ENCODE results near the genes MEIOC, CCDC43 and GJC1.

DNA sequence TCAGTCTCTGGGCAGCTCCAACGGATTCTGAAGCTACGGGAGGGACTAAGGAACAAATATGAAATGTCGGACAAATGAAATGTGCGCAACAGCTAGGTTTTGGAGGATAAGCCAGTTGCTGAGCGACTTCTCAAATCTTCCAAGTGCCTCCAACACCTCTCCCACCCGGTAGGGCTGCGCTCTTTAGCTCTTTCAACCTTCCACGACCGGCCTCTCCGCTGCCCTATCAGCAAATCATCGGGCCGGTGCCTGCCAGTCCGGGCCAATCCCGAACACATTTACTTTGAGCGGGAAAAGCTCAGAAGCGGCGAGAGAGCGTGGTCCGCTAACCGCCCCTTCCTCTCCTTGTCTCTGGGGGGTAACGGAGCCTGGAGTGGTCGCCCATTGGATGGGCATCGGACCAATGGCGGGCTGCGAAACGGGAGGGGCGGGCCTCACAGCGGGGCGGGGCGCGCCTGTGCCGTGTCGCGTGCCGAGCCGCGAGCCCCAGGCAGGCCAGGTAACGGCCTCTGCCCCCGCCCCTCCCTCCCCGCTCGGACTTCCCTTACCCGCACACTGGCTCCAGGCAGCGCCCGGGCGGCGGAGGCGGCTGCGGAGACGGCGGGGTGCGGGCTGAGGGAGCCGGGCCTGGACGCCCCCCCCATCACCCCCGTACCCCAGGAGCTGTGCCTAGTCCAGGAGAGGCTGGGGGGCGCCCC lies at the start of gene MEIOC:
Gene MEIOC (plus strand): TSS at position 553 of the 698 bp plus-strand sequence.
- RRBS: 16% methylated on average over 15 of the region's 55 CpGs

GRCh38 chr17:44689230-44690431 lies at the start of gene CCDC43:
CCDC43 (minus strand) TSS chr17:44689776.
- RRBS: no CpG with 5 or more reads among the region's 62 CpGs

DNA sequence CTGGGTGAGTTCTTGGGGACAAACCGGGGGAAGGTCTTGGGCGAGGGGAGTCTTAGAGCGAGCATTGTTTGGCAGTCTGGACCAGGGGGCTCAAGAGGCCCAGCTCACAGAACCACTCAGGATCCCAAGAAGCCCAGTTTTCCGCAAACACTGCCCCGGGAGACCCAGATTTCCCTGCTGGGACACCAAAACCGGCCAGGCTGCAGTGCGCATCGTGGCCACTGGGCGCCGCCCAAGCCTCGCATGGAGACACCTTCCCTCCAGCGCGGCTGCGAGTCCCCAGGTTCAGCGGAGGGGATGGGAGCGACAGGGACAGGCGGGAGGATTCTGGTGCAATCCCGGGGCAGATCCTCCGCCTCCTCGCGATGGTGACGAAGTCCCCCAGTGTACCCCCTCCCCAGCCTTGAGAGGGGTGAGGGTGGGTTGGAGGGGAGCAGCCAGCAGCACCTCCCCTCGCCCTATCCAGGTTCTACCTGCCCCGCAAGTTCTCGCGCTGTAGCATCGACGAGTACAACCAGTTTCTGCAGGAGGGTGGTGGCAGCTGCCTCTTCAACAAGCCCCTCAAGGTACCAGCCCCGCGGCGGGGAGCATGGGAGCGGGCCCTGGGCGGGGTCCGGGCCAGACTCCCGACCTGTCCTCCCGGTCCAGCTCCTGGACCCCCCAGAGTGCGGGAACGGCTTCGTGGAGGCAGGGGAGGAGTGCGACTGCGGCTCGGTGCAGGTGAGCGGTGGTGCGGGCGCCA lies 16.1 kb downstream of the ADAM11 start:
- RRBS: no CpG with 5 or more reads among the region's 45 CpGs

DNA sequence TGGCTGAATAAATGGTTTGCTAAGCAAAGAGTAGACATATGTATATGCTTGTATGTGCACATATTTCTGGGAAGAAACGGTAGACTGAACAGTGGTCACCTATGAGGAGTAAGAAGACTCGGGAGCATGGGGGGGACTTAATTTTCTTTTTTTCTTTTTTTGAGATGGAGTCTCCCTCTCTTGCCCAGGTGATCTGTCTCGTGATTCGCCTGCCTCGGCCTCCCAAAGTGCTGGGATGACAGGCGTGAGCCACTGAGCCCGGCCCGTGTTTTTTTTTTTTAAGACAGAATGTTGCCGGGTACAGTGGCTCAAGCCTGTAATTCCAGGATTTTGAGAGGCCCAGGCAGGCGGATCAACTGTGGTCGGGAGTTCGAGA lies 34.2 kb downstream of the ADAM11 start:
- RRBS: no CpG with 5 or more reads among the region's 12 CpGs

GRCh38 chr17:44829363-44830340 lies at the start of gene GJC1:
GJC1 (minus strand) TSS chr17:44830287.
- RRBS: 2% methylated on average over 29 of the region's 126 CpGs

DNA sequence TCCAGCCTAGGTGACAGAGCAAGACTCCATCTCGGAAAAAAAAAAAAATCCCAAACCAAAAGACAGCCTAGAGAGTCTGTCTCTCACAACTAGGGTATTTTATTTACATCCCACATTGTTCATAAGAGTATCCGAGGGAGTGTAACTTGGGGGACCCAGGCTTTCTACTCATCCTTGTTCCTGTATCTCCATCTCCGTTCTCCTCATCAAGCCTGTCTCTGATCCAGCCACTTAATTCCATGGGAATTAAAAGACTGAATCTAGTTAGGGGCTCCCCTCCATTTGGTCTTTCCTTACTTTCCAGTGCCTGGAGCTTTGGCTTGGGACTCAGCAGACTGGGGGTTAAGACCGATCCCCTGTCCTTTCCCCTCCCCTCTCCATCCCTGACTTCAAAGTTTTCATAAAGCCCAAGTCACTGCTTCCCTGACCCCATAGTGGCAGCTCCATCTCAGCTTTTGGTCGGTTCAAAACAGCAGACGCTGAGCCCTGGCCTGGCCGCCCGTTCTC lies 1.7 kb upstream of the HIGD1B start:
- RRBS: no CpG with 5 or more reads among the region's 8 CpGs

DNA sequence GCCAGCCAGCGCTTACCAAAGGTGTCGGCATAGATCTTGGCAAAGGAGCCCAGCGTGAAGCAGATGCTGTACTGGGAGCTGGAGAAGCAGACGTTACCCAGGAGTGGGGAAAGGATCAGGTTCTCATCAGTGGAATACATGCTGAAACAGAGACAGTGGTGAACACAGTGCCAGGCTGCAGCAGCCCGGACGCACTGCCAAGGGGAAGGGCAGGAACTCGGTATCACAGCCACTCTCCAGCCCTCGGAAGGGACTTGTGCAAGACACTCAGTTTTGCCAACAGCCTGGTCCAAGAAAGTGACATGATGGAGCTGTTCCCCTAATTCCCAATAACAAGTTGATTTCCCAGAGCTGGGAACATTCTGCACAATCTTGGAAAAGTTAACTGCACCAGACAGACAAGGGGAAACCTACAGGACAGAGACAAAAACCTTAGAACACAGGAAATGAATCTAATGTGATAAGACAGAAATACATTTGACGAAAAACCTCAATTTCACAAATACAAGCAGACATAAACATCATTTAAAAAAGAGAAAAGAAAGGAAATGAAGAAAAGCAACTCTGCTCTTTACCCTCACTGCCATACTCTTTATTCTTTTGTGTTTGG lies 24.9 kb downstream of the HIGD1B start:
- RRBS: no CpG with 5 or more reads among the region's 9 CpGs

DNA sequence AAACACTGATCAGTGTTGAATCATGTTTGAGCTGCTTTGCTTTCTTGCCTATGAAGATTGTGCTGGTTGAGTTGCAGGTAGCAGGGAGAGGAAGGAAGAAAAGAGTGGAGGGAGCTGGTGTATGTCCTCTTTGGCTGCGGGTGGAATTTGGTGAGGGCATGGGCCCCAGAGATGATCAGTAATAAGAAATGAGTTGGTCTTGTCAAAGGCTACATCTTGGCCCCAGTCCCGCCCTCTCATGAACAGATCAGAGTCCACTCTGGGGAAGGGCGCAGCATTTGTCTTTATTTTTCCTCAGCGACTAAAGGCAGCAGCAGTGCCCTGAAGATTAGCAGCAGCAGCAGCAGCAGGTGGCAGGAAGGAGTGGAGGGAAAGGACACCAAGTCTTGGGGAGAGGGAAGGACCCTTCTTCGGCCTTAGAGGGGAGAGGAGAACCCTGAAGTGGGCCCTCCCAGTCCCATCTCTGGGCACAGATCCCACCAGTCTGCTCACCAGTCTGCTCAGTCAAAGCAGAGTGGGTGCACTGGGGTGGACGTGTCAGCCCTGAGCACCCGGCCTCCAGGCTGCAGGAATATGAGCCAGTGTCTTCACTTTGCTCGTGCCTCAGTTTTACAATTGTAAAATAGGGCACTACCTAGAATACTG lies 6.0 kb downstream of the CCDC103 start:
- RRBS: no CpG with 5 or more reads among the region's 8 CpGs

- RRBS: no CpG with 5 or more reads among the region's 14 CpGs
Observed at GRCh38 chr17:44932568-44933518, 14.7 kb downstream of the KIF18B start.

DNA sequence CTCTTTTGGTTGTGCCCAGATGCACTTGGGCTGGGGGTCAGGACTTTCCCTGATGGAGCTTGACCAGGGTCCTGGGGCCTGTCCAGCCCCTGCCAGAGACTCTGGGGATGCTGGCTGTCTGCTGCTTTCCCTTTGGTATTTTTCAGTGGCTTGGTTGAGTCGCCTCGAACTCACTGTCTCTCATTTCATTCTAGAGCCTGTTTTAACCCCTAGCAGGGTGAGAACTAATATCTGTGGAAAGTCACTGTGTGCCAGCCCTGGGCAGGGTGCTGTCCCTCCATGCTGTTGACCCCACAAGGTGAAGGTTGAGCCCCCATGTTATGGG lies 33.0 kb downstream of the DCAKD start:
- RRBS: no CpG with 5 or more reads among the region's 2 CpGs

GRCh38 chr17:45114755-45115305 lies 17.5 kb downstream of the PLCD3 start:
- RRBS: no CpG with 5 or more reads among the region's 17 CpGs

- RRBS: no CpG with 5 or more reads among the region's 9 CpGs
Observed at GRCh38 chr17:45116525-45116957, 15.8 kb downstream of the PLCD3 start.

- RRBS: no CpG with 5 or more reads among the region's 6 CpGs
Observed at GRCh38 chr17:45136447-45136799, 936 bp downstream of the ACBD4 start.

DNA sequence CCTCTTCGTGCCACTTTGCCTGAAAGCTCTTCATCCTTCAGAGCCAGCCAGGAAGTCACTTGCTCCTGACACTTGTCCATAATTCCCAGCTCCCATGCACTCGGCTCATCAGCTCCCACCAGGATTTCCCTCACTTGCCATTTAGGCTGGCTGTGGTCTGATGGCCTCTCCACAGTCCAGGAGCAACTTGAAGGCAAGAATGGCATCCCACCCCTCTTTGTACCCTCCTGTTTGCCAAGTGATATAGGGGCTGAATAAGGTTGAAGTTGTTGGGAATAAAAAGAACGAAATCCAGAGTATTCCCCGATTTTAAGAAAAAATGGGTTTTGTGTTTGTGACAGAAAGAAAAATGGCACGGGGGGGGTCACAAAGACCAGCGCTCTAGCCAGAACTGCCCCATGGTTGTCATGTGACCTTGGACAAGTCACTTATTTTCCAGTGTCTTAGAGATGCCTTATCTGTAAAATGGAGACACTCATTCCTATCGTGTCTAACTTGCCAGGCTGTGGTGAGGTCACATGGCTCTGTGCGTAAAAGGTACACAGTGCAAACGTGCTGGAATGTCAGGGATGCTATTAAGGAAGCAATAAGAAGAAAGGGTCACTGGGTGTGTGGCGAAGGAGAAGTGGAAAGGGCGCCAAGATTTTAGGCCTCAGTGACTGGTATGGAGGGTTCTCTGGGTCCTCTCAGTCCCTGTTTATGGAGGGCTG lies 1.7 kb upstream of the HEXIM1 start:
- RRBS: no CpG with 5 or more reads among the region's 11 CpGs

DNA sequence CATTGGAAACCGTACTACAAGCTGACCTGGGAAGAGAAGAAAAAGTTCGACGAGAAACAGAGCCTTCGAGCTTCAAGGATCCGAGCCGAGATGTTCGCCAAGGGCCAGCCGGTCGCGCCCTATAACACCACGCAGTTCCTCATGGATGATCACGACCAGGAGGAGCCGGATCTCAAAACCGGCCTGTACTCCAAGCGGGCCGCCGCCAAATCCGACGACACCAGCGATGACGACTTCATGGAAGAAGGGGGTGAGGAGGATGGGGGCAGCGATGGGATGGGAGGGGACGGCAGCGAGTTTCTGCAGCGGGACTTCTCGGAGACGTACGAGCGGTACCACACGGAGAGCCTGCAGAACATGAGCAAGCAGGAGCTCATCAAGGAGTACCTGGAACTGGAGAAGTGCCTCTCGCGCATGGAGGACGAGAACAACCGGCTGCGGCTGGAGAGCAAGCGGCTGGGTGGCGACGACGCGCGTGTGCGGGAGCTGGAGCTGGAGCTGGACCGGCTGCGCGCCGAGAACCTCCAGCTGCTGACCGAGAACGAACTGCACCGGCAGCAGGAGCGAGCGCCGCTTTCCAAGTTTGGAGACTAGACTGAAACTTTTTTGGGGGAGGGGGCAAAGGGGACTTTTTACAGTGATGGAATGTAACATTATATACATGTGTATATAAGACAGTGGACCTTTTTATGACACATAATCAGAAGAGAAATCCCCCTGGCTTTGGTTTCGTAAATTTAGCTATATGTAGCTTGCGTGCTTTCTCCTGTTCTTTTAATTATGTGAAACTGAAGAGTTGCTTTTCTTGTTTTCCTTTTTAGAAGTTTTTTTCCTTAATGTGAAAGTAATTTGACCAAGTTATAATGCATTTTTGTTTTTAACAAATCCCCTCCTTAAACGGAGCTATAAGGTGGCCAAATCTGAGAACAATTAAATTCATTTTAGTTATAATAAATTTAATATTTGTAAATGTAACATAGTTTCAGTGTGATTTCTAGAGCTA lies 1.7 kb downstream of the HEXIM1 start:
- RRBS: under 1% methylated on average over 21 of the region's 55 CpGs

DNA sequence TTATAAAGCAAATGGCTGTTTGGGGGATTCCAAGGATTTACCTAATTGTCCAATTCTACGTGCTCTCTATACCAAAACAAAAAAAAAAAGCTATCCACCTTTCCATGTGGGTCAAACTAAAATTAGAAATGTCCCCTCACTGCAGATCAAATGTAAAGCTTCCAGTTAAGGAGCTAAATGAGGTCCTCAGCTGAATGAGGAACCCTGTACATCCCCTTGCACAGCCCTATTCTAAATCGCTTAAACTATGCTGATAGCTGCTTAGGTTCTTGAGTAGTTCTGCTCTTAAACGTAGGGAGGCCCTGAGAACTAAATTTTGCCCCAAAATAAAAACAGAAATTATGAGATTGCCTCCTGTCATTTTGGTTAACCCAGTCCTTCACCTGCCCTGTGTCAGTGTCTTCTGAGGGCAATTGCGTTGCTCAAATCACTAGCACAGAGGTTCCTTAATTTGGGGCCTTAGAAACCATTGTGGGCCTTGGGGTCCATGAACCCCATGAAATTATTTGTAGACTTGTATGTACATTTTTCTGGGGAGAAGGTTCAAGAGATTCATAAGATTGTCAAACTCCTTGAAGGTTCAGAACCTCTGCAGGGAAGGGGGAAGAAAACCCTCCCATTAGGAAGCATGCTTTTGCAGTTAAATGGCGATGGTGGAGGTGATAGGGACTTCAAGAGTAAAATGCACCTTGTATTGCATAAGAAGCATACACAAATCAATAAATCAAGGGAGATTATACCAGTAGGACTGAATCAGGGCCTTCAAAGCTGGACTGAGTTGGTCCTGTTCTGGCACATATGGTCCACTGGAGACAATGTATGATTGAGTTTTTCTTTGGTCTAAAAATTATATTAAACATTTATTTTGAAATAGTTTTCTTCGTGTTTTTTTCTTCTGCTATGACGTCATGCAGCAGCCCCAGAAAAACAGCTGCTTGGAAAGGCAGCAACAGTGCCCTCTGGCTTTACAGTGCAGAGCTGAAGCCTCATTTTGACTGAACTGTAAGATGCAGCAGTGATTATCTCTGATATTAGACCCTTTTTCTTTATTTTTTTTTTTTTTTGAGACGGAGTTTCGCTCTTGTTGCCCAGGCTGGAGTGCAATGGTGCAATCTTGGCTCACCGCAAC lies 3.3 kb downstream of the HEXIM1 start:
- RRBS: no CpG with 5 or more reads among the region's 10 CpGs

DNA sequence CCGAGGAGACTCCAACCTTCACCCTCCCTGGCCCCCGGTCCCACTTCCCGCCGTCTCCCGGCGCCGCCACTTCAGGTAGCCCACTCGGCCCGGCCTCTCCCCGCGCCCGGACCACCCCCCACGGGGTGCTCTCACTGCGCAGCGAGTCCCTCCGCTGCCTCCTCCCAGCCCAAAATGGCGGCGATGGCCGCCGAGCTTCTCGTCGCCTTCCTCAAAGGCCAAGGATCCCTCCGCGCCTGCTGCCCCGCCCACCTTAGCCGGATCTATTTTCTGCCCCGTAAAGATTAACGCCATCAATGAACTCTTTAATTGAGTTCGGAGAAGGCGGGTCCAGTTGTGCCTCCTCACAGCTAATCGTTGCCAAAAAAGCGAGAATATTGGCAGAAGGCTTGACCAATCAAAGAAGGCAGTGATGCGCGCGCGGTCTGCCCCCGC lies 332 bp upstream of the HEXIM2 start:
- RRBS: 2% methylated on average over 2 of the region's 37 CpGs

DNA sequence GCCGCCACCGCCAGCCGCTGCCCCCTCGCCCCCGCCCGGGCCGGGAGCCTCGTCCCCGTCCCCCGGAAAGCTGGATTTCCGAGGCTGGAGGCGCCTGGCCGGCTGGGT lies 176 bp downstream of the FMNL1 start:
- RRBS: 3% methylated on average over 8 of the region's 13 CpGs

DNA sequence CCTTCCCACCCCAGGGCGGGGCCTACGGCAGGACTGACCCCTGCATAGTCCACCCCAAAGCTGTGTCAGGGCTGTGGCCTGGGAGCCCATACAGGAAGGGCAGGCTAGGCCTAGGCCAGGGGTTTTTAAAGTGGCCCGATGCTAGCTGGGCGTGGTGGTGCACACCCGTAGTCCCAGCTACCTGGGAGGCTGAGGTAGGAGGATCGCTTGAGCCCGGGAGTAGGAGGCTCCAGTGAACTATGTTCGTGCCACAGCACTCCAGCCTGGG lies 10.1 kb downstream of the FMNL1 start:
- RRBS: no CpG with 5 or more reads among the region's 8 CpGs

DNA sequence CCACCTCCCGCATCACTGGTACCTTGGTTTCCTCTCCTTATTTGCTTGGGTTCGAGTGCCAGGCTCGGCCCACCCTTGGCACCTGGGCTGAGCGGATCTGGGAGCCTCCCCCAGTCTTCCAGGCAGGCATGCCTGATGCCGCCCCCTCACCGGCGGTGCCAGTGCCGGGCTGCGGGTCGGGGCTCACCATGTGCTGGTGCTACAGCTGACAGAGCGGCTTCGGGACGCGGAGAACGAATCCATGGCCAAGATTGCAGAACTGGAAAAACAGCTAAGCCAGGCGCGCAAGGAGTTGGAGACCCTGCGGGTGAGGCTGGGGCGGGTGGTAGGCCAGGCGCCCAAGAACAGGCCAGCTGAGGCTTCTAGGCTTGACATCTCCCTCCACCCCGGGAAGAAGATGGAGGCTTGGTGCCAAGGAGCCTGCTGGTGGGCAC lies 19.3 kb downstream of the FMNL1 start:
- RRBS: no CpG with 5 or more reads among the region's 21 CpGs